ENCODE results near the gene ATP6V1E1.

GRCh38 chr22:11973827-11974407 is 3554.1 kb upstream of the OR11H1 start:
- PRO-cap, 2 experiments = peak in 2 of 2 experiments; most common minus-strand start chr22:11974203 (in 1)

- PRO-cap, 2 experiments = no peak in any of the 2 experiments
Observed at GRCh38 chr22:16183856-16184403, 408.7 kb downstream of the CCT8L2 start.

DNA sequence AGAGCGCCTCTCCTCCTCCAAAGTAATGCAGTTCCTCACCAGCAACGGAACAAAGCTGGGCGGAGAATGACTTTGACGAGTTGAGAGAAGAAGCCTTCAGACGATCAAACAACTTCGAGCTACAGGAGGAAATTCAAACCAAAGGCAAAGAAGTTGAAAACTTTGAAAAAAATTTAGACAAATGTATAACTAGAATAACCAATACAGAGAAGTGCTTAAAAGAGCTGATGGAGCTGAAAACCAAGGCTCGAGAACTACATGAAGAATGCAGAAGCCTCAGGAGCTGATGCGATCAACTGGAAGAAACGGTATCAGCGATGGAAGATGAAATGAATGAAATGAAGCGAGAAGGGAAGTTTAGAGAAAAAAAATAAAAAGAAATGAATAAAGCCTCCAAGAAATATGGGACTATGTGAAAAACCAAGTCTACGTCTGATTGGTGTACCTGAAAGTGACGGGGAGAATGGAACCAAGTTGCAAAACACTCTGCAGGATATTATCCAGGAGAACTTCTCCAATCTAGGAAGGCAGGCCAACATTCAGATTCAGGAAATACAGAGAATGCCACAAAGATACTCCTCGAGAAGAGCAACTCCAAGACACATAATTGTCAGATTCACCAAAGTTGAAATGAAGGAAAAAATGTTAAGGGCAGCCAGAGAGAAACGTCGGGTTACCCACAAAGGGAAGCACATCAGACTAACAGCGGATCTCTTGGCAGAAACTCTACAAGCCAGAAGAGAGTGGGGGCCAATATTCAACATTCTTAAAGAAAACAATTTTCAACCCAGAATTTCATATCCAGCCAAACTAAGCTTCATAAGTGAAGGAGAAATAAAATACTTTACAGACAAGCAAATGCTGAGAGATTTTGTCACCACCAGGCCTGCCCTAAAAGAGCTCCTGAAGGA is 69.1 kb upstream of the CCT8L2 start:
- PRO-cap, 2 experiments = no peak in any of the 2 experiments

DNA sequence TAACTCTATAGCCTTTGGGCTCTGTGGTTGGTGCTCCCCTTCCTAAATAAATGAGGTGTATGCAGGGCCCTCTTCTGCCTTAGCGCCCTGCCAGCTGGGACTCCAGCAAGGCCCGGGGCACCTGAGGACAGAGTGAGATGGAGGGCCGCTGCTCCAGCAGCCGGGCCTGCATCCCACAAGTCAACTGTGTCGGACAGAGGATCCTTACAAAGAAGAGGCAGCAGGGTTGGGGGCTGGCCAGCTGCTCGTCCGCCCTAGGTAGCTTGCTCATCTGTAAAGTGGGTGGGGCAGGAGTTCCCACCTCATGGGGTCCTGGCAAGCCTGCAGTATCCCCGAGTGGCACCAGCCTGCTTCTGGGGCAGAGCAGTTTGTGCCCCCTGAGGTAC is 7.6 kb downstream of the TMEM121B start:
- PRO-cap, 2 experiments = no peak in any of the 2 experiments

DNA sequence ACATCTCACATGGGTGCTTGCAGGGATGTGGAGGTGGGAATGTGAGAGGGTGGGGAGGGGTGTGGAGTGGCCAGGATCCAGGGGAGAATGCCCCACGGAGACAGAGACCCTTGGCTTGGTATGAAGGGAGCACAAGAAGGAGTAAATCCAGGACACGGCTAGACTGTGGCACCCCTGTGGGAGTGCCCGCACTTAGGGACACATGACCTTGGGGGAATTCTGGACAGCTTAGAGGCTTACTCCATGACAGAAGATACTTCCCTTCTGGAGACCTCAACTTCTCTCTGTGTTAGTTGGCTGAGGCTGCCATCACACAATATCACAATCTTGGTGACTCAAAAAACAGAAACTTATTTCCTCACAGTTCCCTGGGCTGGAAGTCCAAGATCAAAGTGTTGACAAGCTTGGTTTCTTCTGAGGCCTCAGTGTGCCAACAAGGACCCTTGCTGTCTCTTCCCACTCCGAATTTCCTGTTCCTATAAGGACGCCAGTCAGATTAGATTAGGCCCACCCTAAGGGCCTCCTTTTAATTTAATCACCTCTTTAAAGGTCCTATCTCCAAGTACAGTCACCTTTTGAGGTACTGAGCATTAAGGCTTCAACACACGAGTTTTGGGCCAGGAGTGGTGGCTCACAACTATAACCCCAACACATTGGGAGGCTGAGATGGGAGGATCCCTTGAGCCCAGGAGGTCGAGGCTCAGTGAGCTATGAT is 22.8 kb upstream of the ADA2 start:
- PRO-cap, 2 experiments = no peak in any of the 2 experiments

DNA sequence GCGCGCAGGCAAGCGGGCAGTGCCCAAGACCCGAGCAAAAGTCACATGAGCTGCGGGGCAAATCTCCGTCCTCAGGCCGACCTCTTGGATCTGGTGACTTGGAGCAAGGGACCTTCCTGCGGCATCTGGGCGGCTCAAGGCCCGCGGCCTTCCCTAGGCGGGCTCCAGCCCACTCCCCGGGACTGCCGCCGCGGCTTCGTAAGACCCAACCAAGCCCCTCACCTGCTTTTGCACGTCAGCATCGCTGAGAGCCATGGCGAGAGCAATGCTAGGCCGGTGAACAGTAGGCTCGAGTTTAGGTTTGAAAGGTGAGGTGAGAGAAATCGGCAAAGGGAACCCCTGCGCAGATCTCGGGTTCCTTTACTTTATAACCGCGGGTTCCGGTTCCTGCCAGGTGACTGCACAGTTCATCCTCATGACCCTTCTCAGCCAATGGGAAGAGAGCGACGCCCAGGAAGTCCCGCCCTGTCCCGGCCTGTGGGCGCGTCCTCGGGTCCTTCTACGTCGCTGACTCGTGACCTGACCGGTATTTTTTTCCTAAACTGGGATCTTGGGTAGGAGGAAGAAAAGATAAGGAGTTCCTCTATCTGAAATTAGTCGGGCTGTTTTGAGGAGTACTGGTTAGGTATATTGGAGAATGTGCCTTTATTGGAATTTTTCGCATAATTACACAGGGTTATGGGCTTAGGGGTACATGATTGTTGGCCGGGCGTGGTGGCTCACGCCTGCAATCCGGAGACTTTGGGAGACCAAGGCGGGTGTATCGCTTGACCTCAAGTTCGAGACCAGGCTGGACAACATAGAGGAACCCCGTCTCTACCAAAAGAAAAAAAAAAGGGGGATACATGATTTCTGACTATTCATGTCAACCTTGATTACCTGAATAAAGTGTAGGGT is at the start of gene ATP6V1E1:
Gene ATP6V1E1 (minus strand): TSS at position 369 of the 897 bp plus-strand sequence.
- PRO-cap, 2 experiments = peak in 2 of 2 experiments; most common plus-strand start position 530 of the sequence (in 1); most common minus-strand start position 369 of the sequence (in 2)

- PRO-cap, 2 experiments = no peak in any of the 2 experiments
Observed at GRCh38 chr22:17773621-17774195, 561 bp downstream of the BID start.

- PRO-cap, 2 experiments = no peak in any of the 2 experiments
Observed at GRCh38 chr22:17775288-17775644, 997 bp upstream of the BID start.

DNA sequence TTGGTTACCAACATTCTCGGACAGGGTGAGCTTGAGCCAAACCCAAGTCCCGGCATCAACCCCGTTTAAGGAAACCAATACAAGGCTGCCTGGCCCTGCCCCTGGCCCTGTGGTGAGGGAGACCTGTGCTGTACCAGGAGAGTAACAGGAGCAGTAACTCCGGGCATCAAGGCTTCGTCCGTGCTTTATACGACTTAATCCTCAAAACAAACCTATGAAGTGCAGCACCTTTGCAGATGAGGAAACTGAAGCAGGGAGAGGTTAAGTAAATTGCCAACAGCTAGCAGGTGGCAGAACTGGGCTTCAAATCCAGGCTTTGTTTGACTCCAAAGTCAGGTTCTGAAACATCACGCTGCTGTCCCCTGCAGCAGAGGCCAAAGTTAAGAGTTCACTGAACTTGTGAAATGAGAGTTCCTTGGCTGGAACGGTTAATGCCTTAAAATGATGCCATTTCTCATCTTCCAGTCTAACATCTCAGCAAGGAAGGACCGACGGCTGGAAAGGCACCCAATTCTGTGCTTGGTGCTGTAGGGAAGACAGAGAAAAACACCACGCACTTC is 64.1 kb upstream of the BID start:
- PRO-cap, 2 experiments = no peak in any of the 2 experiments

DNA sequence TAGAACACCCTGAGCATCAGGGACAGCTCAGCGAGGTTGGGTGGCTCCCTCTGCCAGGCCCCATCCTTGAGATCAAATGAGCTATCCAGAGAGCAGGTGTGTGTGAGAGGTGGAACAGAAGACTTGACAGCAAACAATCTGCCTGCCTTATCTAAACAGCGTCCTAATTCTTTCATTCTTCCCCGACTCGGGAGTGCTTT is 96.2 kb upstream of the BID start:
- PRO-cap, 2 experiments = no peak in any of the 2 experiments

- PRO-cap, 2 experiments = no peak in any of the 2 experiments
Observed at GRCh38 chr22:17902425-17903065, 121.8 kb downstream of the MICAL3 start.

DNA sequence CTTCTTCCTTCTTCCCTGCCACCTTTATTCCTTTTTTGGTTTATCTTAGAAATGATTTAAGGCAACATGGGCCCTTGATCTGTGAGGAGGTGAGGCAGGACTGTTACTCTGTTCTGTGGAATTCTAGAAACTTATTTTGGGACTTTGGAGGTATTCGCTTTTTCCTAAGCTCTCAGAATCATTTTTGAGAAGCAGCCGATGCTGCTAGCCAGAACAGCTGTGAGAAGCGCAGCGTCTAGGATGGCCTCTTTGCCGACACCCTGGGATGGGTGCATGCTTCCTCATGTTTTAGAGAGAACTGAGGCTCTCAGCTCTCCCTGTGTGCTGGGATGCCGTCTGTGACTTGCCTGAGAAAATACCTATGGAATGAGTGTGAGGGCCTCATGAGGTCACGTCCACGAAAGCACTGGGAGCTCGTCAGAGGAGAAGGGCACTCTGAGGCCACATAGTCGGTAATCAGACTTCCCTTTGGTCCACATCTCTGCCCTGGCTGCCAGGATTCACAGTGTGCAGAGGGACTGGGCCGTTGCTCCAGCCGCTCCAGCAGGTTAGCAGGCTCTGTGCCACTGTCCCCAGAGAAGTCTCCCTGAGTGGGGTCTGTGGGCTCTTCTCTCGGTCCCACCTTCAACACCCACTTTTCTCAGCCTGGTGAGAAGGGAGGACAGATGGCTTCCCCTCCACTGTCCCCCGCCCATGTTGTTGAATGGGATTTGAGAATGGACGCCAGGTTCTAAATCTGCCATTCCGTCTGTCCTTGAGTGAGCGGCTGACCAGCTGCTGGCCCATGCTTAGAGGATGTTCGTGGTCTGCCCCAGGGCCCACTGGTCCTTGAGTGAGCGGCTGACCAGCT is 54.6 kb downstream of the MICAL3 start:
- PRO-cap, 2 experiments = peak in 2 of 2 experiments; most common plus-strand start position 496 of the sequence (in 2)

DNA sequence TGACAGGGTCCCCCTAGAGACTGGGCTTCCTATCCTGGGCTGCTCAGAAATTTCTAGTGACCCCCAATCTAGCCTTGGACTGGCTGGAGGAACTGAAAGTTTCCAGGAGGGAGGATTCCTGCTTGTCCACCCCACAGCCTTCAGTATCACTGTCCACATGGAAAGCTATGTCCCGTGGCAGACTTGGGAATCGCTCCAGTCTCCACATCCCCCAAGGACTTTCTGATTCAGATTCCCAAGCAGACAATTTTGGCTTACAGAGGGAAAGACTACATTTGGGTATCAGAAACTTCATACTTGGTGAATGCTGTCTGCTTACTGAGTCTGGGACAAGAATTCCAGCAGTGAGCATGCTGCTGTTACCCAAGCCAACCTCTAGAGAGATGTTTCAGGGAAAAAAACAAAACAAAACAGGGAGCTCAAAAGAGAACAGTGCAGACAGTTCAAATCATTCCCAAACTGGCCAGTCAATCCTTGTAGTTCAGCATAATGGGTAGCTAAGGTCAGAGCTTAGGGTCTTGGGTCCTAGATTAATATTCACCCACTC is 9.2 kb upstream of the MICAL3 start:
- PRO-cap, 2 experiments = no peak in any of the 2 experiments

DNA sequence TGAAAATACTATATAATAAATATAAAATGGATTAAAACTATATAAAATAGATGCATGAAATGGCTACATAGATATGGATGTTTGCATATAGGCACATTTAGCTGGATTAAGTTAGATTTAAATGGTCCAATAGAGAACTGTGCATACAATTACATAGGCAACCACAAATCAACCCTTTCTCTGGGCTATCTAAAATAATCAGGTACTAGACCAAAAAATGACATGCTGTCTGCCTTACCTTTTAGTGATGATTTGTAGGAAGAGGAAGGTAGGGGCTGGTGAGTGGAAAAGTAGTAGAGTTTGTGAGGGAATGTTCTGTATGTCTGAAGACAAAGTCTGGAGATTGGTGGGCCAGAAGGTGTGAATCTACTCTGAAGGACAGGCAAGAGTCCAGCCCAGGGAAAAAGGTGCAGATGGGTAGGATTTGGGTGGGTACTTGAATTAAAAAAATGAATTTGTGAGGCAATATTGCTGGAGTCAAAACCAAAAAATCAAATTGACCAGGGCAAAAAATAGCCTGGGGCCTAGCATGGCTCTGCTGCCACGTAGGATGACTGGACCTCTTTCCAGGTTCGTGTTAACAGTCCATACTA is 11.7 kb upstream of the TUBA8 start:
- PRO-cap, 2 experiments = no peak in any of the 2 experiments

DNA sequence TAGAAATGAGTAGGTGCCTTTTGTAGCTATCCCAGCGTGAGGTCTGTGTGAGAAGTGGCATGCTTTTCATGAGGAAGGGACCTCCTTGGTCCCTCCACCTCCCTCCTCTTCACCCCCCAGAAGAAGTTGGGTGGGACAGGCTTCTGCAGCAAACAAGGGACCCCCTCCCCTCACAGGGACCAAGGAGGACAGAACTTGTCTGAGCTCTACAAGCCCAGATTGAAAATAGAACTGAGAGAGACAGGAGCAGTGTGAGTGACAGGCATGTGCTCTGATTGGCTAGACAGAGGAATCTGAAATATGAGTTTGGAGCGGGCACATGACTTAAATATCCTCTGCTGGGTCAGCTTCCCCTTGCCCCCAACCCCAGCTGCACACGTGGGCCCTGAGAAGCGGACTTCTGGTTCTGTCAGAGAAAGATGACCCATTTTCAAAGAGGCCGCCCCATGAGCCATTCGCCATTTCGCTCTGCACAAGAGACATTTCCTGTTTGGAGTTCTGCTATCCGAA is 5.2 kb downstream of the TUBA8 start:
- PRO-cap, 2 experiments = peak in 2 of 2 experiments; most common plus-strand start position 327 of the sequence (in 1); most common minus-strand start position 221 of the sequence (in 2)

DNA sequence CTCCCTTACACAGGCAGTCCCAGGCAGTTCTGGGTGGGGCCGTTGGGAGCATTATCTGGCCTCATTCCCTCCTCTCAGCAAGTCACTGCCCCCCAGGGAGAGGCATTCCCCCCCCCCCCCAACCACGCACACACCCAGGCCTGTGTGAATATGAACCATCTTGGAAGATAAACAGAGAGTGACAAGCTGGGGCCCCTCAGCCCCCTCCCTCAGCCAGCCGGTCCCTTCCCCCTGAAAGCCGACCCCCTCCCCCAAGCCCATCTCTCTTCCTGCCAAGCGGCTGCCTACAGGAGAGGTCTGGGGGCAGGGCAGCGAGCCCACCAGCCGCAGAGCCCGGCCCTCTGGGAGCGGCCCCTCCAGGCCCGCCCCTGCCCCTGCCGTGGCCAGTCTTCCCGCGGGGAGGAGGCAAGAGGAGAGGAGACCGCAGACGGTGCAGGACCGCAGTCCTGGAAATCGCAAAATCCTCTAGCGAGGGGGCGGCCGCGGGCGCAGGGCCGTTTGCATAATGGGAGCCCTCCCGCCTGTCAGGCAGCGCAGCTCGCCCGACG is 34.8 kb downstream of the RIMBP3 start:
- PRO-cap, 2 experiments = no peak in any of the 2 experiments

DNA sequence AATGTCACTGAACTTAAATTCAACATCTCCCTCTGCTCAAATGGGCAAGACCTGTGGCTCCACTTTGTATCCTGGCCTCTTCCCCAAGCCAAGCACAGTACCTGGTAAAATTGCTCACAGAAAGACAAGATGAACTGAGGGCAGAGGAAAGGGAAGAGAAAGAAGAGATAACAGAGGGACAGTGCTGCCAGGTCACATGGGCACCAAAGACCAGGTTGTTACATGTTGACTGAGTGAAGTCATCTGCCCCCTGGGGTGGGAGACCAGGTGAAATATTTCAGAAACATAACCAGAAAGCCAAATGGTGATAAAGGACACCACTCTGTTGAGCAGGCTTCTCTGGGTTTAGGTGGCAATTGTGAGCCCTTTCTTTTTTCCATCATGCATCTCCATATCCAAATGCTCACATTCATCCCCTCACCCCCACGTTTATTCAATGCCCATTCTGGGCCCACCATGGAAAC is 51.8 kb downstream of the DGCR2 start:
- PRO-cap, 2 experiments = no peak in any of the 2 experiments

DNA sequence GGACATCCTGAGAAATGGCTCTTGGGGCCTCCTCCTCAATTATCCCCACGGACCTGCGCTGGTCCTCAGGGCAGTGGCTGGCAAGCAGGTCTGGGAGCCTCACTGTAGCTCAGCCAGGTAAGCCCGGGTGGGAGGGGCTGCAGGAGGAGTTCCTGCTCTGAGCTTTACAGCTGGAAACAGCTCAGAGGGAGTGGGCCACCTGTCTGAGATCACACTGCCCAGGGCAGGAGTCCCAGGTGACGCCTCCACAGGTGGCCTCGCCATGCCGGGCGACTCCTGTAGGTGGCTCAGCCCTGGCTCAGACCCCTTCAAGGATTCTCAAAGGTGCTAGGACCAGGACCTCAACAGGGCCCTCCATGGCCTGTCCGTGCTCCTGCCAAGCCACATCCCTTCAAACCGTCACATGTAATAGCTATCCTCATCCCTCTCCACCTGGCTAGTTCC is 3.7 kb upstream of the TSSK2 start:
- PRO-cap, 2 experiments = no peak in any of the 2 experiments

- PRO-cap, 2 experiments = no peak in any of the 2 experiments
Observed at GRCh38 chr22:19149301-19150012, 635 bp downstream of the GSC2 start.

GRCh38 chr22:19359045-19359700 is 67.7 kb upstream of the CLTCL1 start:
- PRO-cap, 2 experiments = no peak in any of the 2 experiments

All from heart right ventricle (tissue), 2 donors.